REH cell (cell line): ENCODE data around the gene TUBAL3.

DNA sequence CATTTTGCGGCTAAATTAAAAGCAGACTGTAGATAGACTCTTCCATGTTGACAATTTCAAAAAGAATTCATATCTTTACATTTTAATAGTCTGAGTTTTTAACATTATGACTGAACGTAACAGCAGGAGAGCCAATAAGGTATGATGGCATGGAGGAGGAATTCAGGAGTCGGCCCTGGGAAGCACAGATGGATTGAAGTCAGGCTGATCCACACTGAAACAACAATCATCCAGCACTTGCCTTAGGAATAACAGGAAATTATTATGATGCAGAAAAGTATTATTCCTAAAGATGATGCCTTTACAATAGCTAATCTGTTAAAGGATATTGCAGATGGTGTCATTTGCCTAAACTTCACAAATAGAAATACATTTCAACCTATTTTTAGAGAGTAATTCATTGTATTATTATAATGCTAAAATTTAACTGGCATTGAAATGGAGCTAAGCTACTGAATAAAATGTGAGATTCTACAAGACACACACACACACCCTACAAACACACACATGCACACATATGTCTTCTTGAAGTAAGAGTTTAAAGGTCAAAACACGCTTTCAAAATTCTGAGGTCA, 456.0 kb upstream of the KLF6 start:
- PRO-cap, result no peak

- PRO-cap, result no peak
Measured at GRCh38 chr10:4316216-4316454, 509.9 kb upstream of the AKR1E2 start.

DNA sequence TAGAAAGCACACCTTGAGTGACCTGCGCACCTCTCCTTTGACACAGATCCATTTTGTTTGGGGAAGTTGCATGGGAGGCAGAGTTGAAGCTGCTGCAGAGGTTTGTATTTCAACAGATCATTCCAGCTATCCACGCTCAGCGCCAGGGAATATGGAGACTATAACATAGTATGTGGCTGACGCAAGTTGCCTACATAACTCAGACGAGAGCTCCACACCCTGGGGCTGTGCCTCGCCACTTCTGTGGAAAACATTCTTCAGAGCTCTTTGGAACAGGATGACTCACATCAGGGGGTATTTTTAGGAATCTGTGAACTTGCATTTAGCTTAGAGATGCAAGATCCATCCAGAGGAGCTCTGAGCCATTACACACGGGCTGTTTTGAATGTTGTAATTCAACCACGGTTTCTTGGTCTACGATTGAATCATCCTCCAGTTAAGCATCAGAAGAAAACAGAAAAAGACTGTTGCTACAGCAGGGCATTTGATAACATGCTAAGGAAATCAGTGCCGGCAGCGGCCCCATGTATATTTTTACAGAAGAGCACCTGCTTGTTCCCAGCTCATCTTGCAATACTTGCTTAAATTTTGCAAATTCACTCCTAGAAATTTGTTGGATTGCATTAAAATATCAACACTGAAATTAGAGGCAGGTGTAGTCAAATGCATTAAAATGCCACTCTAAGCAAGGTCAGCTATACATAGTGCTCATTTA, 481.4 kb upstream of the AKR1E2 start:
- PRO-cap, result no peak

DNA sequence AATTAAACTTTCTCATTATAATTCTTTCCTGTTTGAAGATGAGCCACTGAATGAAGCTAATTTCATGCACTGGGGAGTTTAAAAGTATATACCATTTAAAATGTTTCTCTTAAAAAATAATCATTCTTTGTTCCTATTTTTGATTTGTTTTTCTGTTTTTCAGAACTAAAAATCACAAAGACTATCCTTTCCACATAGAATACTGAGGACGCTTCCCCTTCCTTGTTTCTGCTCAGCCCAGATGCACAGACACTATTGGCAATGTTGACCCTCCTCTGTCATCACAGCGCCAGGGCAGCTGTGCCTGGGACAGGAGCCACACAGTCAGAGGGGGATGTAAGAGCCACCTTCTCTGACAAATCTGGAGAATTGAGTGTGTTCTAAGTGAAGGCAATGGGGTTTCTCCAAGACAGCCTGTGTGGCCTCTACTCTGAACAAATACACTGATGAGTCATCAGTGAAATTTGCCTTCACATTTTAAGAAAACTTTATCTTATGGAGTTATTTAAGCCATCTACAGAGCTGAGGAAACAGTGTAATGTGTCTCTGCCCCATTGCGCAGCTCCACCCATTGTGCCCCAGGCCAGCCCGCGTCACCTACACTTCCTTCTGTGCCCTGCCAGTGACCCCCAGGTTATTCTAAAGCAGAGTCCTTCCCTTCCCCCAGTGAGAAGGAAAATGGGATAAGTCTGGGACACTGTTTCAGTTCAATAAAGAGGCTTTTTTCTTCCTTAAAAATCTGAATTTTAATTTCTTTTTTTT, 21.5 kb downstream of the AKR1E2 start:
- PRO-cap, result no peak

GRCh38 chr10:4849417-4850105, 23.6 kb downstream of the AKR1E2 start:
- PRO-cap, result no peak

DNA sequence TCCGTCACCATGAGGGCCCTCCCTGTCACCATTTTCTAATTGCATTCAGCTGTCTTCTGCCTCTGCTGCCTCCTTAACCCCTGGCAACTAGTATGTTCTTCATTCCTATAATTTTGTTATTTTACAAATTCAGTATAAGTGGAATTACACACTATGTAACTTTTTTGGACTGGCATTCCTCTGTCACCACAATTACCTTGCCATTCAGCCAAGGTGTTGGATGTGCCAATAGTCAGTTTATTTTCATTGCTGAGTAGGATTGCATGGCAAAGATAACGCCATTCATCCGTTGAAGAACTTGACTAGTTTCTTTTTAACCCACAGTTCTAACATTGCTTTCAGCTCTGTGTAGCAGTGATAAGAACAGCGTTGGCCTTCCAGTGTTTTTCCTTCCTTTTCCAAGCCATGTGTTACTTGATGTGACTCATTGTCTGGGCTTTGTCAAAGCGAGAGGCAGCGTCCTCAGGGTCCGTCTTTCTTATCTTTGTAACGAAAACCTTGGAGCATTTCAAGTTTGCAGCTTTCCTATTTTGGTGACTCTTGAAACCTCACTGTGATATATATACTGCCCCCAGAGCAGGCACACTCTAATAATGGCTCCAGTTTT, 41.5 kb downstream of the AKR1E2 start:
- PRO-cap, result no peak

- PRO-cap, result no peak
Measured at GRCh38 chr10:4939184-4940137, 23.8 kb upstream of the AKR1C1 start.

DNA sequence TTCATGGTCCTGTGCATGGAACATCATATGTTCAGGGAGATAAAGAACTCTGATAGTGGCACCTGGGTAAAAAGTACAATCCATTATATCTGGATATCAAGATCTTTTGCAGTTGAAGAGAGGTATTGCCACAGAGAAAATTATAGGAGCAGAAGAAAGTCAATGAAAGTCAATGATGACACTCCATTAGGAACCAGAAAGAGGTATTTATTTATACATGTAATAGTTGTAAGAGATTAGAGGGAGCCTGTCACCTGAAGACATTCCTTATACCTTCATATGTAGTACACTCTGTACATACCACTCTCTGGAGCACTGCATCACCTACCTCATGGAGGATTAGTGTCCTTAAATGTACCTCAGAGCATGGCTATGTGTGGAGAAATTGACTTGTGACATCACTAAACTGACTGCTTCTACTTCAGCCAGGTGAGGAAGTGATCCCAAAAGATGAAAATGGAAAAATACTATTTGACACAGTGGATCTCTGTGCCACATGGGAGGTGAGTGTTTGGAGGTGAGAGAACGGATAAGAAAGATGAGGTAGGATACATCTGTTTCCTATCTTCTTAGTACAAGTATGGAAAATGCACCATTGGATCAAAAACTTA, 4.8 kb downstream of the AKR1C1 start:
- PRO-cap, result no peak

GRCh38 chr10:4995655-4996012, 8.0 kb downstream of the AKR1C2 start:
- PRO-cap, result no peak

DNA sequence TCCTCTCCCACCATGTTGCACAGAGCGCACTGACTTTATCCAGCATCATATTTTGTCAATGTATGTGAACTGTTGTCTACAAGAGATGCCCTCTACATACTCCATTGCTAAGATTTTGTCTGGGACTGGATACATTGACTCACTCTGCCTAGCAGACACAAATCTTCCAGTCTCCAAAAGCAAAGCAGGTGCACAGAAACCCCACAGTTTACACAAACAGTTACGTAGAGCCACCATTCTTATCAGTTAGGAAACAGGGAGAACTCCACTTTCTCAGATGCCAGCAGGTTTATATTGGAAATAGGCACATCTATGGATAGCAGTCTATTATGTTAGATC, 1.6 kb downstream of the AKR1C2 start:
- PRO-cap, result no peak

GRCh38 chr10:5078683-5079177, 15.5 kb upstream of the AKR1C3 start:
- PRO-cap, result no peak

DNA sequence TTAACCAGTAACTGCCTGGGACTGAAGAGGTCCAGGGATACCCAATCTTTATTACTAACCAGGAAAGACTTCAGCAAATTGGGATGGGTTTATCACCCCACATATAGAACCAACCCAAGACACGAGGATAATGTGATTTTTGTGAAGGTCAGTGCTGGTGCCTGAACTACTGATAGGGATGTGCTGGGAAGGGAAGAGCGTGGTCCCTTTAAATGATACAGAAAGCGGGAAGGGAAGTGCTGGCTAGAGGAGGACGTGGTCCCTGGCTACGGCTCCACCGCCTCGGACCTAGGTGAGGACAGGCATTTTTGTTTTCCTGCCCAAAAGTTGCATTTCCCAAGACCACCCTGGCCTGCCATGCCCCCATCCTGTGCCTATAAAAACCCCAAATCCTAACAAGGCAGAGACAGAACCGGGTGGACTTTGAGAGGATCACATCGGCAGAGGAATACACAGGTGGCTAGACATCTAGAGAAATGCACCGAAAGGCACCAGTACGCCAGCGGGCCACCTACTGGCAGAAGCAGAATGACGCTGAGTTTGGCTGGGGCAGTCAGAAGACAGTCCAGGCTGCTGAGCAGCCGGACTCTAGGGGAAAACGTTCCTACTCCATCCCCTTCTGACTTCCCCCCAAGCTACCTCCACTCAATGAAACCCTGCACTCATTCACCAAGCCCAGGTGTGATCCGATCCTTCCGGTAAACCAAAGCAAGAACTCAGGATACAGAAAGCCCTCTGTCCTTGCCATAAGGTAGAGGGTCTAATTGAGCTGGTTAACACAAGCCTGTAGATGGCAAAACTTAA, 2.7 kb downstream of the AKR1C4 start:
- PRO-cap, result no peak

GRCh38 chr10:5284206-5285024, 80.4 kb upstream of the UCN3 start:
- PRO-cap, result no peak

DNA sequence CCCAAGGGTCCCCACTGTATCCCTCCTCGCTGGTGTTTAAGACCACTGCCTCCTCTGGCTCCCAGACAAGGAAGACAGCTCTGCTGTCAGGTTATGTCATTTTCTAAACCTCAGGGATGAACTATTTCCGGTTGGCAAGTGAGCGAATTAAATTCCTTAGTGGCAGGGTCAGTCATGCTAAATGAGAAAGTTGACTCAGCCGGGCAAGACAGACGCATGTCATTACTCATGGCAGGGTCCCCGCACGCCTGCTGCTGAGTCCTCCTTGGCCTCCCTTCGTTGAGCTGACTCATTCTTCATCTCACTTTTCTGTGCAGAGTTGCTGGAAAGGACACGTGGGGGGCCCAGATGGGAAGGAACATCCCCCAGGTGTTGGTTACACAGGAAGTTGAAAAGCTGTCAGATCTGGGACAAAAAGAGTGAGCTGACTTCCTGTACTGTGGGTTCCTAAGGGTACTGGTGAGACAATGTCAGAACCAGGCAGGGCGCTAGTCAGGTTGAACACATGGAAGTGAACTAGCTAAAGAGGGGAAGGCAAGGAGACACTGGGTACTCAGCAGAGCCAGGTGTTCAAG, 47.1 kb upstream of the UCN3 start:
- PRO-cap, result no peak

- PRO-cap, result no peak
Measured at GRCh38 chr10:5402829-5403147, 1.8 kb downstream of the TUBAL3 start.

DNA sequence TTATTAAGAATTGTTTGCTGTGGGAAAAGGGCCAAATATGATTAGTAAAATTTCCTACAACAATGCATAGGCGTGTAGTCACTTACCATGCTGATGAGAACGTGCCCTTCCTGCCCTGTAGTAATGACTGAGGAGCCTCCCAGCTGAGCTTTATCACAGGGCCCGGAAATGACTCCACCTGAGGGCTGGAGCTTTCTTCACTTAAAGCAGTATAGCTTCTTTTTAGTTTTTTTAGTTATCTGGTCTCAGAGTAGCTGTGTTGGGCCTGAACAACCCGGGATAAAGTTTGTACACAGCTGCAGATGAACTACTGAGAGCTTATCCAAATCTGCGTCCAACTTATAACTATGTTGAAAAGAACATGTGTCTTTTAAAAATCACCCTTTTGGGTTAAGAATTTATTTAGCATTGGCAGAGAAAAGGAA, at the start of gene TUBAL3:
Gene TUBAL3, minus strand, starts transcription at position 125 of the 425 bp plus-strand sequence.
- PRO-cap, result no peak

- PRO-cap, result no peak
Measured at GRCh38 chr10:5457187-5458228, 41.9 kb downstream of the CALML5 start.

GRCh38 chr10:5498215-5498666, 1.1 kb downstream of the CALML5 start:
- PRO-cap, result no peak

GRCh38 chr10:5525279-5526395, 876 bp downstream of the CALML3 start:
- PRO-cap, result no peak

DNA sequence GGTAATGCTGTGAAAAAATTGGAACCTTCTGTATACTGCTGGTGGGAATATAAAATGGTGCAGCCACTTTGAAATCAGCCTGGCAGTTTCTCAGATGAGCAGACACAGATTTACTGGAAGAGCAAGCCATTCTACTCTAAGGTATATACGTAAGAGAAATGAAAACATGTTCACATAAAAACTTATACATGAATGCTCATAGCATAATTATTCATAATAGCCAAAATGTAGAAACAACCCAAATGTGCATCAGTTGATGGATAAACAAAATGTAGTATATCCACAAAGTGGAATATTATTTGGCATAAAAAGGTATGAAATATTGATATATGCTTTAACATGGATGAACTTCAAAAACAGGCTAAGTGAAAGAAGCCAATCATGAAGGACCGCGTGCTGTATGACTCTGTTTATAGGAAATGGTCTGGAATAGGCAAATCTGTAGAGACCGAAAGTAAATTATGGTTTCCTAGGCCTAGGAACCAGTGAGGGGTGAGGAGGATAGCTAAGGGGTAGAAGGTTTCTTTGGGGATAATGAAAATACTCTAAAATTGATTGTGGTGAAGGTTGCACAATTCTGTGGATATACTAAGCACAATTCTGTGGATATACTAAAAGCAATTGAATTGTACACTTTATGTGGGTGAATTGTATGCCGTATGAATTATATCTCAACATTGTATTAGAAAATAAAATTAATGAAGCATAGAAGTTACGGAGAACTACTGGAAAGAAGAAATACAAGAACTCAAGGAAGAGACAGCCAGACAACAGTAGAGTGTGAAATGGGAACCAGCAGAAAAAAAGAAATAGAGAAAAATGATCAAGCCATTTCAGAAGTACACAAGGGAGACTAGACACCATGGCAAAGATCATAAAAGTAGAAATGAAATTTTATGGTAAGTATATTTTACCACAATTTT, 14.5 kb downstream of the TASOR2 start:
- PRO-cap, result no peak